ENCODE measurements around the genes ATP2B1 and CCER1.

- PRO-cap = no peak
Measured at GRCh38 chr12:84983191-84983456, 53.0 kb downstream of the TSPAN19 start.

DNA sequence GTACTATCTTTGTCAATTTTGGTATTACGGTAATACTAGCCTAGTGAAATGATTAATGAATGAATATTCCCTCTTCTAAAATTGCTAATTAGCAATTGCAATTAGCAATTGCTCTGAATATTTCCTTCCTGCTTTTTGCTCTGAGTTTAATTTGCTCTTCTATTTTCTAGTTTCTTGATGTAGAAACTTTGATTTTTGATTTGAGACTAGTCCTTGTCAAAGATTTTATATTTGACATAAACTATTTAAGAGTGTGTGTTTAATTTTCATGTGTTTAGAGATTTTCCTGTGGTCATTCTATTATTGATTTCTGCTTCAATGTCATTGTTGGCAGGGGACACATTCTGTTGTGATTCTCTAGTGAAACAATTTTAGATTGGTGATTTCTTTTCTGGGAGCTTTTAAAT, 554.6 kb upstream of the MGAT4C start:
- PRO-cap = no peak

DNA sequence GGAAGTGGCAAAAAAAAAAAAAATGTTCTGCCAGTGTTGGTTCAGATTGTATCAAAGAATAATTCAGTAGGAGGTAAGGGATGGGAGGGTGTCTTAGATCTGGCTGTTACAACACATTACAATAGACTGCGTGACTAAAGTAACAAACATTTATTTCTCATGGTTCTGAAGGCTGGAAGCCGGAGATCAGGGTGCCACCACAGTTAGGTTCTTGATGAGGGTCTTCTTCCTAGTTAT, 125.7 kb downstream of the KITLG start:
- PRO-cap = no peak

- PRO-cap = bidirectional peak, plus-strand start at chr12:89351867, minus-strand start at chr12:89351760; bidirectional peak, plus-strand start at chr12:89352076, minus-strand start at chr12:89352004
Measured at GRCh38 chr12:89351282-89352135, 792 bp downstream of the DUSP6 start.

GRCh38 chr12:89352833-89353893, 862 bp upstream of the DUSP6 start:
- PRO-cap = bidirectional peak, plus-strand start at chr12:89353048, minus-strand start at chr12:89352960; bidirectional peak, plus-strand start at chr12:89353430, minus-strand start at chr12:89353408; bidirectional peak, plus-strand start at chr12:89353732, minus-strand start at chr12:89353651

GRCh38 chr12:89364106-89364531, 11.8 kb upstream of the DUSP6 start:
- PRO-cap = no peak

DNA sequence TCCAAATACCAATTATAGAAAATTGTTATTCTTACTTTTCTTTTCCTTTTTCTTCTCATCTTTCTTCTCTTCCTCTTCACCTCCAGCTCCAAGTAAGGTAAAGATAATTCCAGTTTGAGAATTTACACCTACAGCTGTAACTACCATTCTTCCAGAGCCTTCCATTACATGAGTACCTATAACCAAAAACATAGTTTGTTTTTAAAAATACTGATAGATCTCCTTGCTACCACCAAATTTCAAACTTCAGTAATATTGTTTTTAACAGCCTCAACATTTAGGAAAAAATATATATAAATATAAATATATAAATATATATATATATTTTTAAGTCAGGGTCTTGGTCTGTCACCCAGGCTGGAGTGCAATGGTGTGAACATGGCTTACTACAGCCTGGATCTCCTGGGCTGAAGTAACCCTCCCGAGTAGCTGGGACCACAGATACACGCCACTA, 78.1 kb downstream of the ATP2B1 start:
- PRO-cap = no peak

- PRO-cap = no peak
Measured at GRCh38 chr12:89634732-89635378, 73.8 kb downstream of the ATP2B1 start.

- PRO-cap = bidirectional peak, plus-strand start at chr12:89708965, minus-strand start at chr12:89708838
Measured at GRCh38 chr12:89708560-89709246, at the start of gene ATP2B1. TSS of gene ATP2B1 (minus strand) at chr12:89708838.

DNA sequence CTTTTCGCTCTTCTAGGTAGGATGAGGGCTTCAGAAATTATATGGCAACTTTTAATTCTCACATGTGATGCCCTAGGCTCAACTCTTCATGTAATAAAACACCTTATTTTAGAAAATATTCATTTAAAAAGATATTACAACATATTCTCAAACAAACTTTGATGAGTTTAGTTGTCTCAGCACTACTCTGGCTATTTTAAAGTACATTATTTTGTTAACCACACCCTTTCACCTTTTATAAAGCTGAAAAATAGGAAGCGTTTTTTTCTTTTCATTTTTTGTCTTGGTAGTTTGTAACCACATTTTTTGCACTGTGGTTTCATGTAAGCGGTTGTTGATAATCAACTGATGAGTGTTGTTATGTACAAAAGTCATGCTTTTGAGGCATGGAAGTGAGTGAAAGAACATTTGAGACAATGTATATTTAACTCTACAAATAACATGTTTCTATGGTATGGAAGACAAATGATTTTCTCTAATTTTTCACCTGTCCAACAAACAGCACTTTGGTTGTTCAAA, 52.1 kb upstream of the ATP2B1 start:
- PRO-cap = no peak

DNA sequence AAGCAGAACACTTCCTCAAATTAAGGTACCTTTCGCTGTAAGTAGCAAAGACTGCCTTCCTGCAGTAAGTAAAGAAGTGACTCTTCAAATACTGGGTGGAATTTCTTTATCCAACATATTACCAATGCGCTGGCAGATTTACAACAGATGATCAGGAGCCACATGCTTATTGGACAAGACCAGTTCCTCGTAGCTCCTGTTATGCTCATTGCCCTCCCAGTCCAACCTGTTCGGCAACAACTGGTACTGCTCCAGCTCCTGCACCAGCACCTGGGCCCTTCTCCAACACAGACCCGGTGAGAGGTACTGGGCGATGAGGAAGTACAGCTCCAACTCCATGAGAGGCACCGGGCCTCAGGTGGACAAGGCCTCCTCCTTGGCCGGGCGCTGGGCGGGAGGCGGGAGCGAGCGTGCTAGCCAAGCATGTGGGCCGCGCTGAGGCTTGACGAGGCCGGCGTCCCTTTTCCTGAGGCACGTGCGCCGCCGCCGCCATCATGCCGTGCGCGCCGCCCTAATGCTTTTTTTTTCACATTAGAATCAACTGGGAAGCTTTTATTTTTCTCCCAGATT, 210.8 kb upstream of the ATP2B1 start:
- PRO-cap = no peak

- PRO-cap = no peak
Measured at GRCh38 chr12:90299193-90299625, 590.6 kb upstream of the ATP2B1 start.

DNA sequence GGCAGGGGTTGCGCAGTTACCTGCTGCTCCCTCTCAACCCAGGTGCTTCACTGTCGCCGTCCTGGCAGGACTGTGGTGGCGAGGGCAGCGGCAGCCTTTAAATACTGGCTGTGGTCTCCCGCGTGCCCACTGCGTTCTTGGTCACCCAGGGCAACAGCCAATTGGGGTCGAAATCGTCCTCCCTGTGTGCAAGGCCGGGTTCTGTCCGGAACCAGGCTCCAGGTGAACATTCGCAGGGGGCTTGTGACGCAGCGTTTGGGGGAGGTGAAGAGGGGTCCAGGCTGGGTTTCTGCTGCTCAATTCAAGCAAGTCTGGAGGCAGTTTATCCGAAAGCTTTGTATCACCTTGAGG, at the start of gene CCER1:
Gene CCER1 (minus strand): TSS at position 74 of the 351 bp plus-strand sequence.
- PRO-cap = no peak

- PRO-cap = no peak
Measured at GRCh38 chr12:91126517-91127160, 15.3 kb upstream of the LUM start.

DNA sequence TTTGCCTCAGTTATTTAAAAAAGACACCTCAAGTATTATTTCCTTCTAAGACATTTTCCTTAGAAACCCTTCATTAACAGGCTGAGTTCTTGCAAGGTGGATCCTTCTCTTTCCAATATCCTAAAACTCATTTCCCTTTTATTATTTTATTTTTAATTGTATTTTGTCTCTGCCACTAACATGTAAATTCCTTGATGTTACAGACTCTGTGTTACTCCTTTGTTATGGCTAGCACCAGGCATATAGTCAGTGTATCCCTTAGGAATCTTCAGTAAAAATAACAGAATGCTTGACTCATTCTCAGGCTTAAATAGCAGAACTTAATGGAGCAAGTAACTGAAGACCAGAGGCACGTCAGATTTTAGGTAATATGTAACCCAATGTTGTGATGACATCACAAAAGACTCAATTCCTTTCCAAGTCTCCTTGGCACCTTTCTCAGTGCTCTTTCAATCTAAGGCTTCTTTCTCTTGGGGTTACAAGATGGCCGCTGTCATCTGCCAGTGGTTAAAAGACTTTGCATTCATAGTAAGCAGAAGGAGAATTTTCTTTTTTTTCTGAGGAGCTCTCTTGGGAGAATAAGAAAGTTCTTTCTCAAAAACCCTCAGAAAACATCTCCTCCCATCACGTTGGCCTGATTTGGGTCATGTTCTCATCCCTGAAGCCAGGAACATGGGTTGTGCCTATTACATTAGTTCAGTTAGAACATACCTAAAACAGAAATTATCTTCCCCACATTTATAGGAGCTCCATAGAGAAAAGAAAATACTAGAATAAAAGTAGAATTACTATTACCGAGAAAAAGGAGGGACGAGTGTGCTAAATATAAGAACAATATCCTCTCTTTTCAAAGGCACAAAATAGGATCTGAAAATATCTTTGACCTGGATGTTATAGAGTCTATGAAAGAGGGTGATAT, 33.4 kb upstream of the DCN start:
- PRO-cap = no peak

DNA sequence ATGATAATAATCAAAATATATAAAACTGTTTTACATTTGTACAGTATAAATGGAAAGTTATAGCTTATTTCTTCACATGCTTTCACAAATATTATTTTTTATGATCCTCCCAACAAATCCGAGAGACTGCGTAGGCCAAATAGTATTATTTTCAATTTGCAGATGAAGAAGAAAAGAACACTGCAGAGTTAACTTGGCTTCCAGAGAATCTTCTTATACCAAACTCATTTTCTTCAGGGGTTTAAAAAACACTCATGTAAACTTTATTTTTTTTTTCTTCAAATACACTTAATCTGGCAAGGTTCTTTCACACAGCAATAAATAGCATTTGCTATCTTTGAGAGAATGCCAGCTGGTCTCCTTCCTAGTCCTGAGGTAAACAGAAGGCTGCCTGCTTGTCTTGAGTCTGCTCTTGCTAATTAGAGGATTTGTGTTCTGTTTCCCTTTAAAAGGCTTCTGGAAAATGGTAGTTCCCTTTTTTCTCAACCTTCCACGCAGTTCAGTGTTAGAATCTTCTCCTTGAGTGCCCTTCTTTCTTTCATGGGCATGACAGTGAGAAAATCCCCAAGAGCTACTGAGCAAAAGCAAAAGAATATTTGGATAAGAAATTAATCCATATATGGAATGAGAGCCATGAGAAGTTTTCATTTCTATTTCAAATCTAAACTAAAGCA, 92.2 kb upstream of the DCN start:
- PRO-cap = no peak

- PRO-cap = no peak
Measured at GRCh38 chr12:92034743-92035777, 110.6 kb downstream of the BTG1 start.

GRCh38 chr12:92051912-92052586, 93.6 kb downstream of the BTG1 start:
- PRO-cap = no peak

DNA sequence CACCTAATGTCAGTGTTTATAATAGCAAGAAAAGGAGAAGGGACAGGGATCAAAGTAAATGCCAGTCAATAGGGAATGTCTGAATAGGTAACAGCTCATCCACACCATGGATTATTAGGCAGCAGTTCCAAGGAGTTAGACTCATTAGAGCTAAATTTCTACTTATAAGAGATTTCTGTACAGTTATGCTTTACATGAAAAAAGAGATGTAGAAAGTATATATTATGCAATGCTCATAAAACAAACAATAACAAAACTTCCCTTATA, 77.1 kb downstream of the BTG1 start:
- PRO-cap = no peak

DNA sequence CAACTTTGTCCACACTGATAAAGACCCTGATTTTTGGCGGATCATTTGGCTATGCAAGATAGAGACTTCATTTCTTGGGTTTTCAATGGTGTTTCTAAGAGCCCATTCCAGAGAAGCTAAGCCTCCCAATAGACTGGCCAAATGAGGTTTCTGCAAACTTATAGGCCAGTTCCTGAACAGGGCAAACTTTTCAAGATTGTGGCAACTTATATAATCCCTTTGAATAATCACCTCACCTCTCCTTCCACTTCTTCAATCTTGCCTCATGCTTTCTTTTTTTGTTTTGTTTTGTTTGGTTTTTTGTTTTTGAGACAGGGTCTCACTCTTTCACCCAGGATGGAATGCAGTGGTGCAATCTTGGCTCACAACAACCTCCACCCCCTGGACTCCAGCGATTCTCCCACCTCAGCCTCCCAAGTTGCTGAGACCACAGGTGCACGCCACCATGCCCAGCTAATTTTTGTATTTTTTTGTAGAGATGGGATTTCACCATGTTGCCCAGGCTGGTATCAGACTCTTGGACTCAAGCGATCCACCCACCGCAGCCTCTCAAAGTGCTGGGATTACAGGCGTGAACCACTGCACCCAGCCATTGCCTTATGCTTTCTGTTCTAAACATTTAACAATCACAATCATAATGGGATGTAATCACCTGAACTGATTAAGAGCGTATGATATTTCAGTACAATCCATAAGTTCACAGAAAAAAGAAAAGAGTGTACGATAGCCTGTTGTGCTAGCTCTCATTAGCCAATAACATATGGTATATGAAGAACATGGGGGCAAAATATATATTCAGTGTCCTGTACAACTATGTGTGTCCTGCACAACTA, 54.4 kb downstream of the BTG1 start:
- PRO-cap = no peak